ENCODE measurements around a stretch of chr4.

DNA sequence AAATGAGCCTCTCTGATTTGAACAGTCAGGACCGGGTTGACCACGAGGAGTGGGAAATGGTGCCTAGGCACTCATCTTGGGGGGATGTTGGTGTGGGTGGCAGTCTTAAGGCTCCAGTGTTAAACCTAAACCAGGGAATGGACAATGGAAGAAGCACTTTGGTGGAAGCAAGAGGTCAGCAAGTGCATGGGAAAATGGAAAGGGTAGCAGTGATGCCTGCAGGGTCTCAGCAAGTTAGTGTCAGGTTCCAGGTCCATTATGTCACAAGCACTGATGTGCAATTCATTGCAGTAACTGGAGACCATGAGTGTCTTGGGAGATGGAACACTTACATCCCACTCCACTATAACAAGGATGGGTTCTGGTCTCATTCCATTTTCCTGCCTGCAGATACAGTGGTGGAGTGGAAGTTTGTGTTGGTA is 3.0 kb downstream of the STBD1 start:
- PRO-cap = no peak

DNA sequence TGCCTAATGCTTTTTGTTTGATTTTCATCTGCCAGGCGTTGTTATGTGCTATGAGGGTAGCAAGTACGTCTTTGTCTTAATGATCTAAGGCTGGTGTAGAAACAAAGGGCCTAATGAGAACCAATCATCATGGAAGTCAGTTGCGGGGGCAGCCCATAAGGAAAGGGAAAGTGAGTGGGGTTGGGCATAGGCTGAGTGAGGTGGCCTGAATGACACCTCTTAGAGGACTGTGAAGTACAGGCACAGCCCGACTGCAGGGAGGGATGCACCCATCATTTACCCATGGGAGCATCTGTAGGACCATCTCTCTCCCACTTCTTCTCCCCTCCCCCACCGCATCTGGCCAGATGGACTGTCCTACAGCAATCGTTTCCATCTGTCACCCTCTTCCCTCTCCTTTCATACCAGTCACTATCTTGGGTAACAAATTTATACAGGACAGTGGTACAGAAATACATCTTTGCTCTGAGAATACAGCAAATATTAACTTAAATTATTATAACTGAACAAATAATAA is 4.1 kb downstream of the STBD1 start:
- PRO-cap = no peak

DNA sequence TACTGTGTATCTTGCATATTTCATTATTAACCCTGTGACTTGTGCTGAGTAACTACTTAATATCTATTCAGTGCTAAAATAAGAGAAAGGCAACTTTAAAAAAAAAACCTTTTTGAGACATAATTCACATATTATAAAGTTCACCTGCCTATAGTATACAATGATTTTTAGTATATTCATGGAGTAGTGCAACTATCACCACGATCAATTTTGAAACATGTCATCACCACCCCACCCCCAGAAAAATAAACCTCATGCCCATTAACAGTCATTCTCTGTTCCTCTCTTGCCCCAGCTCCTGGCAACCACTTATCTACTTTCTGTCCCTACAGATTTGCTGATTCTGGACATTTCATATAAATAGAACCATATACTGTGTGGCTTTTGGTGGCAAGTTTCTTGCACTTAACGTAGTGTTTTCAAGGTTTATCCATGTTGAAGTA is 51.8 kb downstream of the SHROOM3 start:
- PRO-cap = no peak

GRCh38 chr4:76631532-76632166 is 196.6 kb downstream of the SHROOM3 start:
- PRO-cap = no peak

DNA sequence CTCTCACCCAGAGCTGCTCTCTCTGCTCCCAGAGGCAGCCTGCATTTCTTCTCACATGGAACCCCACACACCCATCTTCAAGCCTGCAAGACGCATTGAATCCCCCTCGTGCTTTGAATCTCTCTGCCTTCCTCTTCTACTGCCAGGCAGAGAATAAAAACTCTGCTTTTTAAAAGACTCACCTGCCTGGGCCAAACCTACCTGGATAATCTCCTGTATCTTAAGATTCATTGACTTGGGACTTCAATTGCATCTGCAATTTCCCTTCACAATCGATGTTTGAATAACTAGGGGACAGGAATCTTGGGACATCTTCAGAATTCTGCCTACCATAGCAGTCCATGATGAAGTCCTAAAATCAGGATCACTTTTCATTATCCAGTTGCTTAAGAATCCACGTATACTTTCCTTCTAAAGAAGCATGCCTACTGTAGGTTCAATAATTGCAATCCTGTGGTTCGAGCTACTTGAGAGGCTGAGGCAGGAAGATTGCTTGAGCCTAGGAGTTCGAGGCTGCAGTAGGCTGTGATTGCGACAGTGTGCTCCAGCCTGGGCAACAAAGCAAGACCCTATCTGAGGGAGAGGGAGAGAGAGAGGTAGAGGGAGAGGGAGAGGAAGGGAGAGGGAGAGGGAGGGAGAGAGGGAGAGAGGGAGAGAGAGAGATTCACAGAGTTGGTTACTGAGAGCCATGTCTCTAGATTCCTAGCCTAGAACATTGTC is 227.4 kb downstream of the SHROOM3 start:
- PRO-cap = no peak

DNA sequence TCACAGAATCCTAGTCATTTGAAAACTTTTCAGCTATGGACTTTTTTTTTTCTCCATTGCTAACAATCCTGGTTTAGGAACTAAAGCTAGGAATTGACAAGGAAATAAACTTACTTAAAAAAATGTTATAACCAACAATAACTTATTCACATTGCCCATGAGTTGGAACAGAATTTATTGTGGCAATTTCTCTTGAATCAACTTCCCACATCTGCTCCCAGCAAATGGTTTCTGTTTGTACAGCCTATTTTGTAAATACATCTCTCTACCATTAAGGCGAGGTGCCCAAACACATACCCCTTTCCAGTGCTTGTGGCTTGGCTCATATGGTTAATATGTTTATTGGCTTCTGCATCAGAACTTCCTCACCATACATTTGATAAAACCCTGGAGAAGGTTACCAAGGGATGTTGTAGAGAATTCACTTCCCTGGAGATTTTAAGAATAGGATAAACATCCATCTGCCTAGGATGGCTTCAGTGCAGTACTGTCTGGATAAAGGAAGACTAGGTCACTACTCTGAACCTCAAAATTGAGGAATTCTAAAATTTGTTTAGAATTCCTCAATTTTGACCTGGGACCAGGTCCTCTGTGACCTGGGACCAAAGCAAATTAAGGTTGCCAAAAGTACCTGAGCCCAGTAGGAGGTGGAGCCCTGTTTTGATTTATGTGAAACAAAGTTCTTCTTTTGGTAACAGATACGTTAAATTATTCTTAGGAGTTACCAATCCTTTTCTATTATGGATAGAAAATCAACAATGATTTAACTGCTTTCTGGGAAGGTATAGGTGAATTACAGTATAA is 206.9 kb downstream of the SOWAHB start:
- PRO-cap = no peak

DNA sequence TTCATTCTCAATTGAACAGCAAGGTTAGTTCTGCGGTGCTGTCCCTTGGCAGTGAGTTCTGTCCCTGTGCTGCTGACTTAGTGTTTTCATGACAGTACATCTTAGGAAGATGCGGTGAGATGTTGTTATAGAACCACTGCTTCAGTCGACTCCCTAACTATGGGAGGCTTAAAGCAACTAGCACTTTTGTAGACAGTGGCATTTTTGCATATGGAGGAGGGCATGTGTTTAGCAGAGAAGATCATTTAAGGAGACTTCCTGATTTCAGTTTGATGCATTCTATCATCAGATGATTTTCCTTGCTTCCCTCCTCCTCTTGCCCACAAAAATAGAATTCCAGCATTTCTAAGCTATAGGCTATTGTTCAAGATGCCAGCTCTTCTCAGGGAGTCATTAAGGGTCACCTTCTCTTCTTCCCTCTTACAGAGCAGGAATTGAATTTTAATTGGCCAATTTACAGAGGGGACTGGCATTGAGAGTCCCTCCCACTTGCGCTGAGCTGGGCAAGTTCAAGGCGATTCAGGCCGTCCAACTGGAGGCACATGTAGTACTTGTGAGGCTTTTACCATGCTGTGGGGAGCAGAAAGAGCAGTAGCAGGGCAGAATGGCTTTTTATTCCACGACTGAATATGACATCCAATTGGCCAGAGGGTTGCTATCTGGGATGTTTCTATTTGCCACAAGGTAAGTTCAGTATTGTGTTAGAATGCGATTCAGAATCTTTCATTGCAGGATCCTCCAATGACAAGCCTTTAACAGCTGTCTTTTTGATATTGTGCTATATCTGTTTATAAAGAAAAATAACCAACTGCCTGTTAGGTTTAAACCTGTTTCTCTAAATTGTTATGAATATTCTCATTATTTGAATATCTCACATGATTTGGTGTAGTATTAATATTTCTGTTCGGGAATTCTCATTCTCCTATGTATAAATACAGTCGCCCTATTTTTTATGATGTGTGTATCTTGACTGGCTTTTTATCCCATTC is 181.9 kb downstream of the SOWAHB start:
- PRO-cap = bidirectional peak, plus-strand start at position 512 of the sequence, minus-strand start at position 384 of the sequence

- PRO-cap = no peak
These were observed 85.8 kb downstream of the SOWAHB start for GRCh38 chr4:76812124-76812568.

- PRO-cap = bidirectional peak, plus-strand start at chr4:76949027, minus-strand start at chr4:76948898
These were observed 947 bp upstream of the SEPTIN11 start for GRCh38 chr4:76948273-76949337.

DNA sequence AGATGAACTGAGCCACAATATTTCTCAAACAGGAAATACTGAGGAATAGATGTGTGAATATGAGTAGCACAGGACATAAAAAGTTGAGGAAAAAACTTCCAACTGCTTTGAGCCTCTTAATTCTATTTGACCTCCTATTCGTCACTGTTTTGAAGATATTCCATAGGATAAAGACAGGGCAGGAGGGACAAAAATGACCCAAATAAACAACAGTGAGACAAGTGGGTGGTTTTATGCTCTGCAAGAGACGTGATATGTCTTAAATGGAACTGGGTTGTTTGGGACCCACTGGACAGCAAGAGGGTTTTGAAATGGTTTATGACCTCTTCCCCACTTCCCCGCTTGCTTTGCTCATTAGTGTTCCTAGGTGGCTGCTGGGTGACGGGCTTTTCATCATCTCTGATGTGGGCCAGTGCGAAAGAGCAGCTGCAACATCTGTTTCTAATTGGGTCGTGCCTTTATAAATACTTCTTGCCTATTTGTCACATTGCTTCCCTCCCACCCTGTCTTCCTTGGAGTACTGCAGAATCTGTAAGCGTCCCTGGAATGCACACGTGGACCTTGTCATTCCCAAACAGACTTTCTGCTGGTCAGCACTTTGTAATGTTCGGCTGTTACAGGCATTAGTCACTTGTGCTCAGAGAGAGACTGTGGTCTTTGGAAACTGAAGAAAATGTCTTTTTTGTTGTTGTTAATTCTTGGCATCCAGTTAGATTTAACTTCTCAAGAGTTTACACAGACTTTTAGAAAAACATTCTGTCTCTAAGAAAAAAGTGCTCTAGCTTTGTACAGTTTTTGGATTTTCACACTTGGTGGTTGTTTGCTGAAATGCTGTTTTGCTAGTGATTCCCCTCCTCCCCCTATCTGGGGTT is 35.2 kb downstream of the SEPTIN11 start:
- PRO-cap = unidirectional peak, plus-strand start at position 523 of the sequence

DNA sequence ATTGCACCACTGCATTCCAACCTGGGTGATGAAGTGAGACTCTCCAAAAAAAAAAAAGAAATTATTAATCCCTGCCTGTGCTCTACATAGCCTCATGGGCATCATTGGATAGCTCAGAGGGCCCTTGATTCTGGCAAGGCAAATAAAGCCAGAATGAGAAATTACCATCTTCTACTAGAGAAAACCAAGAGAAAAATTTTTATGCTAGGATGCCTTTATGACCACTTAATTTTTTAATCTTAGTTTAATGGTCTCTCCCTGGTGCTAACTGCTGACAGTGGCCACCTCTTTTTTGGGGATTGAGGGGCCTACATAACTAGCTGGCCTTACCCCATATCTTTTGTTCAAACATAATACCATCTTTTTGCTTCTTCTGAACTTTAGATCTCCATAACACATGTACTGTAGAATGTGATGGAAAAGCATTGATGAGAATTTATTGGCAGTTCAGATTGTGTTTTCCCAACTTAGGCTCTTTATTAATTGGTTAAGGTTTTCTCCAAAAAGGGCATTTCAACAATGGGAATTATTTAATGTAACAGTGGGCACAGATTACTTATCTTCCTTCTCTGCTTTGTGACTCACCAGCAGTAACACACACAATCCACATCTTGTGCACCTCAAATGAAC is 38.4 kb downstream of the CCNI start:
- PRO-cap = no peak

DNA sequence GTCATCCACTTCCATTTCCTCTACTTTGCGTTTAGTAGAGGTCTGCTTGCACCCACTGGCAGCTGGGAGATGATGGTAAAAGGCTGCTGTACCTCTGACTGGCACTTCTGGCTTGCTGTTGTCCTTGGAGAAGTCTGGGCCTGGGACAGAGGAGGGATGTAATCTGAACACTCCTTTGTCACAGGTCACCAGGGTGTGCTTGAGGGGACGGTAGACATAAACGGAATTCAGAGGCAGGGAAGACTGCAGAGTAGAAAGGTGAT is 27.5 kb downstream of the CCNI start:
- PRO-cap = no peak

DNA sequence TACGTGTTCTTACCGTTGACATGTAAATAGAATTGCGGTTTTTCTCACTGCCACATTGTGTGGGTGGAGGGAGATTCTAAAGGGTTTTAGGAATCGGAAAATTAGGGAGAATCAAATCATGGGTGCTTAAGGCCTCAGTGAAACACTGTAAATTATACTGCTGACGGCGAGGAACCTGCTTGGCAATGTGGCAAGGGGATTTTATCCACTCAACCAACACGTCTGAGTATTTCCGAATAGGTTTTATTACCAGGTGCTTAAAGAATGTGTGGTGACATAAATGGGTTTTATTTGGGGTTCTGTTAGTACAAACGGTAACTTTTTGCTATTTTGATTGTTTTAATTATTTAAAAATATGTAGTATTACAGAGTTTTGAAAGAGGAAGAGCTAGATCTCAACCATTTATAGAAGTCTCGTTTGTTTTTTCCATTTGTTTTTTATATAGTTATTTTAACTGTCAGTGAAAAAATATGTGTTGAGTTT is 808 bp upstream of the CCNI start:
- PRO-cap = unidirectional peak, minus-strand start at position 187 of the sequence

GRCh38 chr4:77177304-77177725 is 20.3 kb downstream of the CCNG2 start:
- PRO-cap = no peak

GRCh38 chr4:77519330-77519608 is 86.4 kb upstream of the CXCL13 start:
- PRO-cap = no peak

DNA sequence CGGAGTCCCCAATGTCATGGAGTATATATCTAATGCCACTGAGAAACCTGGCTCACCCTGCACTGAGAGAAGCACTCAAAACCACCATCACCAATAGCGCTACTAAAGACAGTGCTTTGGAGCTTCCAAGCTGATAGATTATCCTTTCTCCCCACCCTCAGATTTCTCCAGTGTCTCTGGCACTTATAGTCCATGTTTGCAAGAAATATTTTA is 280 bp upstream of the CXCL13 start:
- PRO-cap = no peak

DNA sequence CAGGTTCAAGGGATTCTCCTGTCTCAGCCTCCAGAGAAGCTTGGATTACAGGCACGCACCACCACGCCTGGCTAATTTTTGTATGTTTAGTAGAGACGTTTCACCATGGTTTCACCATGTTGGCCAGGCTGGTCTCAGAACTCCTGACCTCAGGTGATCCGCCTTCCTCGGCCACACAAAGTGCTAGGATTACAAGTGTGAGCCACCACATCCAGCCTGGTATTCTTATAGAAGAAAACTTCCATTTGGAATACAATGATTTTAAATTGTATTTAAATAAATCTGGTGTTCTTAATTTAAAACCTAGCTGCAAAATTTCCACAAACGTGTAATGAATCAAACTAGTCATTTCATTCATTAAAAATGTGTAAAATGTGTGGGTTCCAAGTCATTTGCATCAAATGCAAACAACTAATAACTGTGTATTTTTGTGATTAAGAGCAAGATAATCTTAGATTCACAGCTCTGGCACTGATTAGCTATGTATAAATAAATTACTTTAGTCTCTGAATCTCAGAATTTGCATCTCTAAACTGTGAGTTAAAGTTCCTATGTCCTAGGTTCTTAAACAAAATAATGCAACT is 63.0 kb downstream of the CNOT6L start:
- PRO-cap = no peak

DNA sequence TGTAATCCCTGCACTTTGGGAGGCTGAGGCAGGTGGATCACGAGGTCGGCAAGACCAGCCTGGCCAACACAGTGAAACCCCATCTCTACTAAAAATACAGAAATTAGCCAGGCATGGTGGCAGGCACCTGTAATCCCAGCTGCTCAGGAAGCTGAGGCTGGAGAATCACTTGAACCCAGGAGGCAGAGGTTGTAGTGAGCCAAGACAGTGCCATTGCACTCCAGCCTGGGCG is 7.1 kb downstream of the CNOT6L start:
- PRO-cap = no peak

GRCh38 chr4:78552421-78552786 is 834 bp downstream of the ANXA3 start:
- PRO-cap = bidirectional peak, plus-strand start at chr4:78552586, minus-strand start at chr4:78552503

DNA sequence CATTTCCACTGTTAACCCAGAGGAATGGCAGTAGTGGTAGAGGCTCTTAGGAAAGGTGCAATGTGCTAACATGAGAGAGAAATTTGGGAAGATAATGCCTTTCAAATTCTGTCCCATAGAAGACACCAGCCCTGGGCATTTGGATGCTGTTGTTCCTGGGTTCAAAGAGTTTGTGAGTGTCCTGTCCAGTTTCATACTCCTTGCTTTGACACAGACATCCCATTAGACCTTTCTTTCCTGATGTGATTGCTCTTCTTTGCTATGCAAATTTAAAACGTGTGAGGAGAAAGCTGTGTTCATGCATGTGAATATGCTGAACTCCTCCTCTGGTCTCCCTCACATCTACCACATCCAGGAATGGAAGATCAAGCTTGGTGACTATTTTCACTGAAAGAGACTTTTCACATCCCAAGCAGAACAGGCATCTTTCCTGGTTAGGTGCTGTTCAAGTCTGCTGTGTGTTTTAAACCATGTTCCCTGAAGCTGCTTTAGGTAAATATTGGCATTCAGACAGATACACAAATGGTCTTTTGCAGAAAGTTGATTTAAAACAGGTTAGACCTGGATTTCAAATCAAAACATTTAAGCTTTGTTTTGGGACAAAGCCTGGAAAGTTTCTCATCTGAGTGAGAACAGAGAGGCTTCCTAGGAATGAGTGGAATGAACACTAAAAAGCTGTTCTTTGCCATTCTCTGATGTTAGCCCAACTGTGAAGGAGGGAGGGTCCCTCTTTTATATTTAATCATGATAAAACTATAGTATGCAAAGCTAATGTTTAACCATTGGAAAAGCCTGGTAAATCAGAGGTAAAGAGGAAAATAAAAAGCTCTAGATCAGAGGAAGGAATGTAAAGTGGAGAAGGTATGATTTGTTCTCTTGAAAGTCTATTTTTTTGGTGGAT is 10.0 kb downstream of the ANXA3 start:
- PRO-cap = no peak

Data from bile duct (tissue), 1 donor.